CD14-positive monocyte (primary cell): ENCODE measurements around a stretch of chr9.

- CAGE, long polyA plus RNA = no peak
Observed at GRCh38 chr9:104961213-104961687, 33.3 kb upstream of the ABCA1 start.

- CAGE, long polyA plus RNA = no peak
Observed at GRCh38 chr9:105026970-105027454, 99.1 kb upstream of the ABCA1 start.

- CAGE, long polyA plus RNA = no peak
Observed at GRCh38 chr9:105318552-105319296, 74.3 kb downstream of the SLC44A1 start.

GRCh38 chr9:105782407-105783155 is 88.2 kb downstream of the TMEM38B start:
- CAGE, long polyA plus RNA = no peak

- CAGE, long polyA plus RNA = no peak
Observed at GRCh38 chr9:106698247-106698684, 164.7 kb upstream of the ZNF462 start.

DNA sequence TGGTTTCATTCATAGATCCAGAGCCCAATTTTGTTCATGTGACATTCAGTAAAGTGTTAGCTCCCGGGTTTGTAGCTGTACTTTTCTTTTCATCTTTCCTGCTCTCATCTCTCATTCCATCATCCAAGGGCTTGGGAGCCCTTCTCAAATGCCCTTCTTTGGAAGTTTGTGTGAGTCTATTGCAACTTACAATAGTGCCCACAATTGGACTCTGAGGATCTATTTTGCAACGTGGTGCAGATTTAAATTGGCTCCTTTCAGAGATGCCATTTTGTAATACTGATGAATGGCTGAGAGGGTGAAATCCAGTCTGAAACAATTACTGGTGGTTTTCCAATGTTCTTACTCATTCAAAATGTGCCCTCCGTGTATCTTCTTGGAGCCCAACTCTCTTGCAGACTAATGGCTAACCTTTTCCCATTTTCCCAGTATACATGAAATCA is 6.0 kb downstream of the ZNF462 start:
- CAGE, long polyA plus RNA = no peak

GRCh38 chr9:106889245-106889532 is 26.2 kb downstream of the ZNF462 start:
- CAGE, long polyA plus RNA = no peak

GRCh38 chr9:106919969-106920724 is 57.2 kb downstream of the ZNF462 start:
- CAGE, long polyA plus RNA = no peak

GRCh38 chr9:107175057-107175362 is 108.1 kb upstream of the RAD23B start:
- CAGE, long polyA plus RNA = no peak

GRCh38 chr9:107213420-107214006 is 69.6 kb upstream of the RAD23B start:
- CAGE, long polyA plus RNA = no peak

- CAGE, long polyA plus RNA = no peak
Observed at GRCh38 chr9:107270442-107270931, 12.6 kb upstream of the RAD23B start.

- CAGE, long polyA plus RNA = no peak
Observed at GRCh38 chr9:107281758-107282431, 1.2 kb upstream of the RAD23B start.

GRCh38 chr9:107302018-107302472 is 19.0 kb downstream of the RAD23B start:
- CAGE, long polyA plus RNA = no peak

- CAGE, long polyA plus RNA = no peak
Observed at GRCh38 chr9:107483355-107484669, 5.8 kb downstream of the KLF4 start.

- CAGE, long polyA plus RNA = no peak
Observed at GRCh38 chr9:107488519-107488665, 1.2 kb downstream of the KLF4 start.

- CAGE, long polyA plus RNA = no peak
Observed at GRCh38 chr9:107509097-107509826, 19.7 kb upstream of the KLF4 start.

GRCh38 chr9:107638577-107639411 is 149.2 kb upstream of the KLF4 start:
- CAGE, long polyA plus RNA = start-site peak on the minus strand at chr9:107639050-107639068, 20 and 39 reads in 2 replicates

DNA sequence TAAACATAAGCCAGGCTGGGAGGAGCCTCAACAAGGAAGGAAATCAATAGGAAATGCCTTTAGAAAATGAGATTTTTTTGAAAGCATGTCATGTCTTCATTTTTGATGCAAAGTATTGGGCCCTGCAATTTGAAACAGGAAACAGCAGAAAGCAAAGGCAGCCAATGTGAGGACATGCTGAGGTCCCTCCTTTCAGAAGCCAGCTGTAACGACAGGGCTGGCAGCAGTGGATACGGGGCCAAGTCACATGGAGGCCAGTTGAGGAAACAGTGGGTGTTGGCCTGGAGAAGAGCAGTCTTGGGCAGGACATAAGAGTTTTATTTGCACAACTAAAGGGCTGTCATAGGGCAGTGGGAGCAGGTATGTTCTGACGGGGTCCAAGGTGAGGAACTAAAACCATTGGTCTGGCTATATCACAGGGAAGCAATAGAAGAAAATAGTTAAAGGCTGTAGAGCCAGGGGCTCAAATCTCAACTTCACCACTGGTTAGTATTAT is 155.5 kb upstream of the KLF4 start:
- CAGE, long polyA plus RNA = no peak

GRCh38 chr9:107667378-107667822 is 177.8 kb upstream of the KLF4 start:
- CAGE, long polyA plus RNA = no peak

- CAGE, long polyA plus RNA = no peak
Observed at GRCh38 chr9:107816309-107816907, 326.8 kb upstream of the KLF4 start.